Metastatic Pancreatic Carcinoma in the Ovary (tissue), 1 donor: ENCODE measurements around the genes TLE7, ZNF23 and CHST4.

DNA sequence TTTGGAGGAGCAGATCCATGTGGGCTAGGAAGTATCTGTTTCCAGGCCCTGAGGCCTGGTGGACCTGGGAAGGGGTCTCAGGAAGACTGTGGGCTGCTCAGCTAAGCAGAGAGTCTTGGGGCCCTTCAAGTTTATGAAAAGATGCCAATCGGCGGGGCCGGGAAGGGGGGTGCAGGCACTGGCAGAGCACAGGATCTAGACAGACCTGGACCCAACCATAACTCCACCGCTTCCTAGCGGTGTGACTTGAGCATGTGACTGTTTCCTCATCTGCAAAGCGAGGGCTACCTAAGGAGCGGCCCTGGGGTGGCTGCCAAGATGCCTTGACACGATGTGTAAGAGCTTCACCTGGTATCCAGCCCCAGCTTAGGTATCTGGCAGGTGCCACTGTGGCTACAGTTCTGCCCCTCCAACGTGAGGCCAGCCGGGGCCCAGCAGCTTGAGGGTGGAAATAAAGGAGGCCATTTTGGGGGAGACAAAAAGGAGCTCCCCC, 3.1 kb upstream of the MTSS2 start:
- PRO-cap = no peak

DNA sequence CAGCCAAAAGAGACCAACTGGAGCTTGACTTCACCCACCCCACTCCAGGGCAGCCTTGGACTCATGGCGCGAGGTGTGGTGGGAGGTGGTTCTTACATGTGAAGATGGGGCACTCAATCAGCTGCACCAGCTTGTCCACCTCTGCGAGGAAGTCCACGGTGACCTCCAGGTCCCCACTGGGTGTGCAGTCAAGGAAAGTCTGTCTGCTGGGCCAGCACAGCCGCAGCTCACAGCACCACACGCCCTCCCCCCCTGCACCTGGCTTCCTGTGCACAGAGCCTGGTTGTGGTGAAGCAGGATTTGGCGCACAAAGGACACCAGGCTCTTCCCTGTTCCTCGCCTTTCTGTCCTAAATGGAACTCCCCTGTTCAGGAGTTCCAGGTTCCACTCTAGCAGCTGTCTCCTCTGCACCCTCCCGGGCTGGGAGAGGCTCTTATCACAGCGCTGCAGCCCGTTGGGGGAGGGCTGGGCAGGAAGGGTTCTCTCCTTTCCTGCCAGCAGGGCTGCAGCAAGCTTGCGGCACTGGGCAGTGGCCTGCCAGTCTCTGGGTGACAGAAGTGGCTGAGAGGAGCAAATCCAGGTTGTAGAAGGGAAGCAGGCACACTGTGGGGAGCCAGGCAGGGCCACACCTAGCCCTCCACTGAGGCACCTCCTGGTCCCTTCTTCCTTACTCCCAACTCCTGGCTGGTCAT, 9.7 kb upstream of the MTSS2 start:
- PRO-cap = no peak

DNA sequence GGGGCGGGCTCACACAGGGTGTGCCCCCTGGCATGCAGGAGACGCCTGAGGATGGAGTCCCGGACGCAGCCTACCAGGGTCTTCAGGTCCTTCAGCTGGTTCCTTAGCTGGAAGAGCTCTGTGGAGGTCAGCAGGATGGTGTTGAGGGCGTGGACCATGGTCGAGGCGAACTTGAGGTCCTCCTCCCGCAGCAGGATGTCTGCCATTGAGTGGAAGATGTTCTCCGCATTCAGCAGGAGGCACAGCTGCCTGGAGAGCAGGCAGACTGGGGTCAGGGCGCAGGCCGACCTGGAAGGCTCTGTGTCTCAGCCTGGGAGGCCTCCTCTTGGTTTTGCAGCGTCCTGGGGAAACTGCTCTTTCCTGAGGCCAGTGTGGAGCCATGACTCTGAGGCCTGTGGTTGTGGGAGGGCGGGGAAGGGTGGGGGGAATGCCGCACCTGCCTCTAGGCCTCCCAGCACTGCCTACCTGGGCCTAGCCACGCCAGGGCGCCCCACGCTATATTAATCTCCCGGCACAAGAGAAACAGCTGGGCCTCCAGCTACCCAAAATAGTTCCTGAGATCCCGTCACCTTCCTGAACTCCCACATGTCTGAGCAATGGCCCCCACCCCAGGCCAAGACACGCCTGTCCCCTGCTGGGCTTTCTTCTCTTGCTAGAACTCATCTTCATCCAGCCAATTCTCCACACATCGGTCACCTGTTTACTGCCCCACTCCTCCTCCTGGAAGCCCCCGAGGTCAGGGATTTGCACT, 12.9 kb upstream of the MTSS2 start:
- PRO-cap = no peak

GRCh38 chr16:70714579-70715053, 28.8 kb upstream of the MTSS2 start:
- PRO-cap = no peak

DNA sequence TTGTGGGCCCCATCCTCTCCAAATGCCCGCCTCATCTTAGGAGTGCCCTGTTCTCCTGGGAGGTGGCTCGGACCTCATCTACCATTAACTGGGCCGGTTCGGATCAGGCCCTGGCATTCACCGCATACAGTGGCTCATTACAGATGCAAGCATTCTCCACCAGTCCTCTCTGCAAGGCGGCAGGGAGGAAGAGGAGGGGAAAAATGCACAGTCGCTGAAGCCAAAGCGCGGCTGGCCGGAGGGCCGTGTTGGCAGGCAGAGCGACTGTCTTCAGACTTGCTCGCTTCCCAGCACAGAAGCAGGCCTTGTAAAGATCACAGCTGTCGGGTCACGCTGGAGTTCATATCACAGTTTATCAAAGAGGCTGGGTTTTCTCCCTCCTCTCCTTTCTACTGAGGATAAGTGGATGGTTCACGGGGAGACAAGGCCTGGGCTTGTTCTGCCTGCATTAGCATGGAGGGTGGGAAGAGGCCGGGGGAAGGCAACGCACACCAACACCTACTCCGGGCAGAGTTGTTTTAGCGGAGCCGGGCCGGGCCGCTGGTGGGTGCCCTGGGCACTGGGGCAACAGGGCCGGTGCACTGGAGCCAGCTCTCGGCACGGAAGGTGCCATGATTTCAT, 40.0 kb upstream of the MTSS2 start:
- PRO-cap = no peak

DNA sequence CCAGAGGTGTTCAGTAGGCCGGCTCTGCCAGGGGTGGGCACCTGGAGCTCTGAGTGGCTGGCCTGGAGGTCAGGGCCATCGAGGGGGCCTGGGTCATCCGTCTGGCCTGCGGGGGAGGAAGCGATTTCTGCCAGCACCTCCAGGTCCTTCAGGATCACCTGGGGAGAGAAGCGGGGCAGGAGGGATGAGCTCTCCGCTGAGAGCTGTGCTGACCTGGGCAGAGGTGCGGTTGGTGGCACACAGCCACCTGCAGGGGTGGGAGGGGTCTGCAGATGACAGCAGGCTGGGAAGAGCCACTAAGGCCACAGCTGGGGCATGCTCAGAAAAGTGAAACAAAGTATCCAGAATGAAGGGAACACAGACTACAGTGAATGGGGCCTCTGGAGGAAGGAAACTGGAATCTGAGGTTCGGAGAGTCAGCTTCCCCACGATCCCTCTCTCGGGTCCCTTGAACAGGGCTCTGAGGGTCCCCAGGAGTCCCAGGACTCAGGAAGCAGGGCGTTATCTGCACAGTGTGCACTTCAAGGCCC, 56.5 kb downstream of the VAC14 start:
- PRO-cap = no peak

GRCh38 chr16:70805019-70805218, 4.0 kb upstream of the VAC14 start:
- PRO-cap = no peak

- PRO-cap = no peak
Observed at GRCh38 chr16:71441943-71442193, at the start of gene TLE7. Gene TLE7 (minus strand): TSS chr16:71442054.

- PRO-cap = bidirectional peak, plus-strand start at chr16:71462278, minus-strand start at chr16:71462223
Observed at GRCh38 chr16:71461460-71462642, at the start of gene ZNF23. Gene ZNF23 (minus strand): TSS chr16:71462247.

DNA sequence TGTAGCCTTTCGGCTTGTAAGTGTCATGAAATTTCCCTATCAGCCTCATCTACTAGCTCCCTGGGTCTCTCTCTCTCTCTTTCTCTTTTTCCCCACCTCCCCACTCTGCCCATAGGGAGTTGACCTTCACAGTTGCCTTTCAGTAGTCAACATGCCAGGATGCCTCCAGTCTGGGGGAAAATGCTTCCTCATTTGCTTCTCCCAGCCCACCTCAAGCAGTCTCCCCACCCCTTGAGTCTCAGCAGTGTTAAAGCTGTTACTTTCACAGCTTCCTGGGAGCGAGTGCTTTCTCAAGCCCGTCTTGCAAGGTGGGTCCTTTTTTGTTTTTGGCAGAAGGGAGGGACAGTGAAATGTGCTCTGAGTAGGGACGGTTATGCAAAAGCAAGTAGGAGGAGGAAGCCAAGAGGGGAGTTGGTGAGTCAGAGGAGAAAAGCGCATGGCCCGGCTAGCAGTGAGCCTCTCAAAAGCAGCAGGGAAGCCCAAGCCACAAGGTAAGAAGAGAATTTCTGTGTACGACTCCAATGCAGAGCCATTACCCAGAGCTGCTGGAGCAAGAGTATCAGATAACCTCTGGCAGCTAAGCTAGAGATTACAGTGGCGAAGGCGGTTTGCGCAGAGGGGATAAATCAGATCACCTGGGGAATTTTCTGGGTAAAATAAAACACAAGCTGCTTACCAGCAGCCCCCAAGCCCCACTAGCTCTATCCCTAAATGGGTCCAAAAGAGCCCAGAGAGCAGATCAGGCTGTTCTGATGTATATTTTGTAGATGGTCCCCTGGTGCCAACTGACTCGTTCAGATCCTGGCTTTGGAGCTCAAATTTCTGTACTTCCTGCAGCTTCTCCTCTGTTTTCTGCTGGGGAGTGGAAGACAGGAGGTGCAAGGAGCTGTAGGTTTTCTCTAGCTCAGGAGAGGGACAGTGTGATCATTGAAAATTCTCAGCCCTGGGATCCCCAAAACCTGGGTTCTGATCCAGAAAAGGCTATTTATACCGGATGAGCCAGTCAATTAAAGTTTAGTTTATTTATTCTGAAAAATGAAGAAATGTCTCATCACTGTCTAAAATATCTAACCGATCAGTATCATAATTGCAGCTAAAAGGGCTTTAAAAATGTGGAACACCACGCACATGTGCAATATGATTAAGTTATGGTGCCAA, at the start of gene CHST4:
TSS of gene CHST4 (plus strand) at position 422 of the 1,158 bp plus-strand sequence.
- PRO-cap = no peak

DNA sequence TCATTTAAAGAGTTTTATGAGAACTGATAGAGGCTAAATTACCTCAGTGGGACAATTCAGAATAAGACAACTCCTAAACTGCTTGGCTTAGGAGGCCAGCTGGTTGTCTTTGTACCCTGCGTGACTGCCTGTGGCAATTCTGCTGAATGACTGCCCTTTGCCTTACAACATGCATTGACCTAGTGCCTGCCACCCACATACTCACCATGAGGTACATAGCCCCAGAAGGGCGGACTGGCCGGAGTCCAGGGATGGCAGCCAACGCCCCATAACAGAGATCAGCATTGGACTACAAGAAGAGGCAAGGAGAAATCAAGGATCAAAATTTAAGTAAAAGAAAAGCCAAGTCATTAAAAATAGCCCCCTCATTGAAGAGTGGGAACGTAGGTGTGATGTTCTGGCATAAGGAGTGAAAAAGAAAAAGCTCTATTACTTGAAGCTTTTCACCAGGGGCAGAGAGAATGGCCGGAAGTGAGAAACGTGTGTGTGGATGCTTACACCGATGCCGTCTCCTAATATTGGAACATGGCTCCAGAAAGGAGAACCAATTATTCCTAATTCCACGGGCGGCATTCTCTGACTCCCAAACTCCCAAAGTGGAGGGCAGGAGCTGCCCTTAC, 7.1 kb downstream of the TAT start:
- PRO-cap = no peak

DNA sequence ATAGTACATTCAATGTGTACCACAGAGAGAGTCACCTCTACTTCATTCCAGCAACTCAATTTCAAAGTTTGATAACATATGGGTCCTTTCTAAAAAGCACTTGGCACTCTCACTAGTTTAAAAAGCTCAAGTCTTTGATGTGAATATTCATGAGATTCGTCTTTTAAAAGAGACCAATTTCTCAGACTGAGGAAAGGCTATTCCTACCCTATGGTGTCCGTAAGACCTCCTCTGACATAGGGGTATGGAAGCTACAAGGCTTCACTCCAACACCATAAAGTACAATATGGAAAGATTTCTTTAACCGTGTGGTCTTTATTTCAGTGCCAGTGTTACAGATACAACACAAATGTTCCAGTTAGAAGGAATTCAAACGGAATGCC, 7.1 kb upstream of the PHLPP2 start:
- PRO-cap = no peak

DNA sequence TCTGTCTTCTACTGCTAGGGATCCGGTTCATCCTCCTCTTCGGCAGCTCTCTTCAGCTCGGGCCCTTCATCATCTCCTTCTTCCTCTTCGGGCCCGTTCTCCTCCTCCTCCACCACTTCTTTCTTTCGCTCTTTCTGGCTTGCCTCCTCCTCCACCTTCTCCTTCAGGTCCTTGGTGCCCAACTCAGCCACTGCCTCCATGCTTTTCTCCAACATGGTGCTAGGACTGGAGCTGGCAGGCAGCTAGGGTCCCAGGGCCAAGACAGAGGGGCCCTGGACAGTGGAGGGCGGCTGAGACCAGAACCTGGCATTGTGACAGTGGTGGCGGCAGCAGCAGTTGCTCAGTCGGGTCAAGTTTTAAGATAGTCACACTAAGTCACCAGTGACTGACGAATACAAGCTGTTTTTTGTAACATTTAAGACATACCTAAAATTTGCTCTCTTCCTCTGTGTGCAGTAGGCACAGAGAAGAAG, 31.0 kb downstream of the AP1G1 start:
- PRO-cap = no peak

DNA sequence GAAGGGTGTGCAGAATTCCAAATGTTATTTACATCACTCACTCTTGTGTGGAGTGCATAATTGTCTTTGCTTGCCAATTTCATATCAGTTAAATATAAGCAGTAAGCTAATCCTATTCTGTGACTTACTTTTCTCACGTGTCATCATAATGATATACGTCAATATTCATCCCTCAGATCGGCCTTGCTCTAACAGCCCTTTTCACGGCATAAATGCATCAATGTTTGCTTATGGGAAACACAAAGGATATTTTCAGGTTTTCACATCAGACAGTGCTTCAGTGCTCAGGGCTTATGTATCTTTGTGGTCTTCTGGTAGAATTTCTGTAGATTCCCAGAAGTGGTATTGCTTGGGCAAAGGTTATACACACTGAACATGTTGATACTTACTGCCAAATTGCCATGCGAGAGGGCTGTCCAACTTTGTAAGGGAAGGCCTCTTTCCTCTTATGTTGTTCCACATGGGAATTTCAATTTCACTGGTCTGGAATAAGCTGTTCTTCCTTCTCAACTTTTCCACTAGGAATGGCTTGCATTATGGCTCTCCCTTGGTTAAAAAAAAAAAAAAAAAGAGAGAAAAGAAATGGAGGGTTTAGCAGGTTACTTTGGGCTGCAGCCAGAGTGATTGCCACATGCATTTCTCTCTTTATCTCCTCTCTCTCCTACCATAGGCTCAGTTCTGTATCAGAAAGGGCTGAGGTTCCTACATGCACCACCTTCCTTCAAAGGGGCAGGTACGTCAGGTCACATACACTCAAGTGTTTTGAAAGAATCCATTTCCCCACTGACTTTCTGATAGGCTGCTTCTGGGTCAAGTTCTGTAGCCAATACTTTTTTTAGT, 19.2 kb downstream of the DHODH start:
- PRO-cap = no peak

DNA sequence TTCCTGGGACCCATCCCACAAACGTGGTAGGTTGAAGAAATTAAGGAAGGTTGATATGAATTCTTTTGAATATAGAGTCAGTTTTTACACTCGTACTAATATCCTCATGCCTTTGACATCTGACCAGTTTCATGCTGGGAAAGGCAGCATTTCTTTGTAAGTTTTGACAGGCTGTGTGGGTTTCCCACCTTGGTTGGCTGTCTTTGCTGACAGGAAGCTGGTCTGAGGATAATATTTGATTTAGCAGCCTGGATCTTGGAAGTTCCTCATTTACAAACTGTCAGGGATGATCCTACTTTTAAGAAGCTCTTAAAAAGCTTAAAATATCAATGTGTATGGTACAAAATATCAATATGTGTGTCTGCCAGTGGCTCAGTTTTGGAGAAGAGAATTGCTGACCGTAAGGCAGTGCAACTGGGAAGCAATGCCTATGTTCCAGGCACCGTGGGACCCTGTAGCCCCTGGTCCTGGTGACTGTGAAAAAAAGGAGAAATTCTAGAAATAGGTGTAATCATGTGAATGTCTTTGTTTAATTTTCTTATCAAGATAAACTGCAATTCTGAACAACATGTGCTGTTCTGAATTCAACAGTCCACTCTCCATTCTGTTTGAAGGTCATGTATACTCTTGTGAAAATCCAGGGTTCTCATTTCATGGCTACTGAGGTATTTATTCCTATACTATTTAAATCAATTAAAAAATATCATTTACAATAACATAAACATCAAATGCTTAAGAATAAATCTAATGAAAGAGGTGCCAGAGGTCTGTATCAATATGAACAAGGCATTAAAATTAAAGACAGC, 9.5 kb upstream of the HP start:
- PRO-cap = no peak

DNA sequence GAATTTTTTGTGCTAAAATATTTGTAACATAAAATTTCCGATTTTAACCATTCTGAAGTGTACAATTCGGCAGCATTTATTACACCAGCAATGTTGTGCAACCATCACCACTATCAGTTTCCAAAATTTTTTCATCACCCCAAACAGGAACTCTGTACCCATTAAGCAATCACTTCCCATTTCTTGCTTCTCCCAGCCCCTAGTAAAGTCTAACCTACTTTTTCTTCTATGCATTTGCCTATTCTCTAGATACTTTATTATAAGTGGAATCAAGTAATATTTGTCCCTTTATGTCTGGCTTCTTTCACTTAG, 2.5 kb upstream of the HP start:
- PRO-cap = no peak

DNA sequence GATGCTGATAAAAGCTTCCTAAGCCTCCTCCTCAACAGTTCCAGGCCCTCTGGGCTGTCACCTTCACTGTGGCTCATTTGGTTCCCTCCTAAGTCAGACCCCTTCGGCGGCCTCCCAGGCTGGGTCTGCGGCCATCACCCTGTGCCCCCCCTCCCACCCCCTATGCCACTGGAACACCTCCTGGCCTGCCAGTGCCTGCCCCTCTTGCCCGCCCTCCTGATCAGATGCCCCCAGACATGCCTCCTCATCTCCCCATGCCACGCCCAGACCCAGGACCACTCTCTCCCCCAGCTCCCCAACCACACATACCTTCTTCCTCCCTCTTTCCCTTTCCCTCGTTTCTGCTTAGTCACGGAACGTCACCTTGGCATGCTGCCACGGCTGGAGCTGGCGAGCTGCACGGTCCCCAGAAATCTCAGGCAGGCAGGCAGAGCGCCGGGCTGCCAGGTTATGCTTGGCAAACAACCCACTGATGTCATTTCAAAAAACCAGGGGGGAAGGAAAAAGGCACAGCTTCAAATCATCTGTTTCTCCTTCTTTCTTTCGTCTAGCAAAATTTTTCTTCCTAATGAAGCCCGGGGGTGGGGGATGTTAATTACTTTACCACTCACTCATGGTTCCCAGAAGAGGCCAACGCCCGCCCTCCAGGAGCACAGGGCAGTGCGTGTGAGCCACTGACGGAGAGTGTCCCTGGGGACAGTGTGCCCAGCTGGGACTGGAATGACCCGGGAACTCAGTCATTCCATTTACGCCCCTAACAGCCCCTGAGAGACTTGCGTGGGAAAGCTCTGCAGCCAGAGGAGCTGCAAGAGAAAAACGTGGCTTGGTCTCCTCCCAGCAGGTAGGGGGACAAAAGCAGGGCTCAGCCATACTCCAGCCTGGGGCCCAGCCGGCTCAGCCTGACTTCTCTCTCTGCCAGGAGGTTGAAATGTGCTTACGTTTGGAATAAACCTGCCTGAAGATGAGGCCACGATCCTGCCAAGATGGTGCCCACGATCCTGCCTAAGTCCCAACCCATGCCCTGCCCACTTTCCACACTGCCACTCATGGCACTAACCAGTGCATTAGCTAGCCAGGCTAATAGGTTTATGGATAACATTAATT, 199.1 kb downstream of the ZFHX3 start:
- PRO-cap = bidirectional peak, plus-strand start at position 409 of the sequence, minus-strand start at position 303 of the sequence

- PRO-cap = no peak
Observed at GRCh38 chr16:72850590-72850879, 197.4 kb downstream of the ZFHX3 start.

- PRO-cap = no peak
Observed at GRCh38 chr16:72894302-72895021, 153.5 kb downstream of the ZFHX3 start.

GRCh38 chr16:72924917-72925593, 122.9 kb downstream of the ZFHX3 start:
- PRO-cap = no peak